Mesenchymal stem cell of Wharton's jelly (primary cell): Measurements from ENCODE around the gene UBE2E2.

DNA sequence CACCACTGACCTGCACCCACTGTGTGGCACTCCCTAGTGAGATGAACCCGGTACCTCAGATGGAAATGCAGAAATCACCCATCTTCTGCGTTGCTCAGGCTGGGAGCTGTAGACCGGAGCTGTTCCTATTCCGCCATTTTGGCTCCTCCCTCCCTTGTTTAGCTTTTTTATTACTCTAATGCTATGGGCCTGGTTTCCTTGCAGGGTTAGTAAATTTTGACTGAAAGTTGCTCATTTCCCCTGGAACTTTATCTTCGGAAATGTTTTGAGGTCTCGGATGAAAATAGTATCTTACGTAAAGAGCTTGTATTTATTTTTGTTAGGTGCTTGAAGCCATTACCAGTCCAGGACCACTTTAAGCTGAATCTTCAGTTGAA, 269.0 kb upstream of the SATB1 start:
- CAGE, long polyA plus RNA = no peak

GRCh38 chr3:18725417-18726345, 300.5 kb upstream of the SATB1 start:
- CAGE, long polyA plus RNA = no peak

DNA sequence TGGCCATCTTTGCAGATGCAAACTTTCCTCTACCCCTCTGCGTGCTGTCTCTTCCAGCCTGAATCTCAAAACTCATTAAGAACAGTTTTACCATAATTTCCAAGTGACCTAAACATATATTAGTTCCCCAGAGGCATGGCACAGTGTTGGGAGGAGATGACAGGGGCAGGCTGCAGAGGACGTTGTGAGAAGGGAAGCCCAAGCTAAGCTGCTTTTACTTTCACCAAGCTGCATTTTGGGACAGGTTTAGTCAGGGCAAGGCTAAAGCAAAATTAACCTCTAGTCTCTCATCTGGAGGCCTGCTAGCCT, 318.6 kb upstream of the SATB1 start:
- CAGE, long polyA plus RNA = no peak

DNA sequence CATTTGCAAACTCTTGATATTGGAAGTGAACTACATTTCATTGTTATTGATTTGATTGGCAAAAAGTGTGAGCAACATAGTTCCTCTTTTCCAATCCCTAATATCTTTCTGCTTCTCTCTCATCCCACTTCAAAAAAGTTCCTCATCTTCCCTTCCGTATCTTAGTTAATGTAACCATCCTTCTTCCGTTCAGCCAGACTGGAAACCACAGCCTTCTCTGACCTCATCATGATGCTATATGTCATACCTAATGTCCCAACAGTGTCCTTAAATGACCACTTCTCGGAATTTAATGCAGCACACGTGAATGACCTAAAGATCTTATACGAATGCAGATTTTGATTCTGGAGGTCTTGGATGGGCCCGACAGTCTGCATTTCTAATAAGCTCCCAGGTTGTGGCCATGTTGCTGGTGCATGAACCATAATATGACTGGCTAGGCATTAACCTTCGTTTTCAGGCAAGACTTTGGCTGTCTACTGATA, 320.4 kb upstream of the SATB1 start:
- CAGE, long polyA plus RNA = no peak

DNA sequence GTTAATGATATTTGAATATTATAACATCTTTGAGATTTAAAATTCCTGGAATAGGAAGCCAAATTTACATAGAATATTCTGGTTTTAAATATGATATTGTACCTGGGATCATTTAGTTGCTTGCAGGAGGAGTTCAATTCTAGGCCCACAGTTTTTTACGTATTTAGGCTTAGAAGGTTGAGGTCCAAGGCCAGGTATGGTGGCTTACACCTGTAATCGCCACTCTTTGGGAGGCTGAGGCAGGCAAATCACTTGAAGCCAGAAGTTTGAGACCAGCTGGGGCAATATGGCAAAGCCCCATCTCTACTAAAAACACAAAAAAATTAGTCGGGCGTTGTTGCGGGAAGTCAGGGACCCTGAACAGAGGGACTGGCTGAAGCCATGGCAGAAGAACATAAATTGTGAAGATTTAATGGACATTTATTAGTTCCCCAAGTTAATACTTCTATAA, 24.6 kb downstream of the PP2D1 start:
- CAGE, long polyA plus RNA = no peak

GRCh38 chr3:20043097-20044033, 3.1 kb downstream of the KAT2B start:
- CAGE, long polyA plus RNA = no peak

DNA sequence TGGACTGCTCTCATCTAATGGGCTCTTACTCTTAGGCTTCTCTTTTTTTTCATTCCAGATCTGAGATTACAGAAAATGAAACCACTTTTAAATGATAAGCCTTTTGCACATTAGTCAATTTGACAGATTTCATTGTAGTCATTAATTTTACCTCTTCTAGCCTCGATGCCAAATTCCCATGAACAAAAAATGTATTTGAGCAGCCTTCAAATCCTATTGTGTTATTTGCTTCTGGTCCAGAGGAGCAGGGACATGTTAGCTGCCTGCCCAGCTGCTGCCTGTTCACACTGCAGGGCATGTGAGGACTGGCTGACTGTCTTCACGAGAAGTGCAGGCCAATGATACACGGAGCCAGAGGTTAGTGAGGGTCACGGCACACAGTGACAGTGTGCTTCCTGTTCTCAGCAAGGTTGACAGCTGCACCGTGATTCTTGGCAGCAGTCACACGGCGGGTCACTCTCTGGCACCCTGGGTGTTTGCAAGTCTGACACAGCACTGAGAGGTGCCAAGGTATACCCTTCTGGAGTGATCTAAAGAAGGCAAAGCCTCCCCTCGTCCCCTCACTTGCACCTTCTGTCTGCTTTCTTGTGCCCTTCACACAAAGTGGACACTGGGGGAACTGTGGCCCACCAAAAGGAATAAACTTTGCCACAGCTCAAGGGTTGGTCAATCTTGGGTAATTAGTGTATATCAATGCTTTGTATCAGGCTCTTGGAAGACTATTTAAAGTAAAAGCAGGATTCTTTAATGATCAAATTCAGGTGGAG, 40.9 kb downstream of the KAT2B start:
- CAGE, long polyA plus RNA = no peak

- CAGE, long polyA plus RNA = no peak
These were observed 63.6 kb downstream of the SGO1 start for GRCh38 chr3:20122315-20122867.

DNA sequence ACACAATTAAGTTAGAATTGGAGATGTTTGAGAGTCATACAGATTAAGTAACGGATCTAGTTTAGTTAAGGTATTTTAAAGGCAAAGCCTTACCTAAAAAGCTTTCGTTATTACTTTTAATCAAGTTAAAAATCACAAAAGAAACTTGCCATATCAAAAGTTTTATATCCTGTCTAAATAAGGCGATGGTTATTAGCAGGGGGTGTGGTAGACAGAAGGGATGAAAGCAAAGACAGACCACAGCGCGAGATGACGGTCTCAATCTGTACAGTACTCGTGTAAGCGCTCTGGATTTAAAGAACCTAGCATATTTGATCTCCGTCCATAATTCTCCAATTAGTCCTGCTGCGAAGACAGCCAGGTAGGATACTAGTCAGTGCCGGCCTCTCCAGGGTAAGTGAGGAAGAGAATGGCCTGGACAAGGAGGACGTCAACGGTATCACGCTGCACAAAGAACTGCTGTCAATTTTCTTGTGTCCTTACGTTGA, 743 bp downstream of the SGO1 start:
- CAGE, long polyA plus RNA = no peak

DNA sequence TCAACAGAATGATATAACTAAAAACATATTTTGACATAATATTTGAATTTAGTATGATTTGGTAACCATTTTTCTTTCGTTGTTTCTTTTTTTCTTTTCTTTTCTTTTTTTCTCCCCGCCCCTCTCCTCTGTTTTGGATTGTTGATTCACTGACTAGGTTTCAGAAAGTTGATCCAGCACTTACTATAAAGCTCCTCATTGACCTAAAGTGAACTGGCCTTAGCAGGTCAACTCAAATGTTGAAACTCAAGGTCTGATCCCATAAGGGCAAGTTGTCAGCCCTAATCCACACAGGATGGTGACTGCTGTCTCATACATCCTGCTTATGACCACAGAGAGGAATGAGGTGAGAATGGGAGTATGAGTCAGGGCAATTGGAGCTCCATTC, 78.9 kb downstream of the ZNF385D start:
- CAGE, long polyA plus RNA = no peak

DNA sequence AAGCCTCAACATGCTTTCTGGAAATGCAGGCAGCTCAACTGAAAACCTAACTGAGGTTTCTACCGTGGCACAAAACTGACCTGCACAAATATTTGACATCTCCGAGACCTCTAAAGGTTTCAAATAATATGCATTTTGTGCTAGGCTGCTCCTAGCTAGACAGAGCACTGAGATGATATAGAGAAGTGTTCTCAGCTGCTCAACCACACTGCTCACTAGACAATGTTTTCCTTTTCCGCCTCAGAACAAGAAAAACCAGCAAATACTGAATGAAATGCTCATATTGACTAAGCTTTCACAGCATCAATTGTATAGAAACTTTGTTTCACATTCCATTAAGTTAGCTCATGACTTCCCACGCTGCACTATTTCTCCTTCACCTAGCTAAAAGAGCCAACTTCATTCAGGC, 788 bp downstream of the ZNF385D start:
- CAGE, long polyA plus RNA = no peak

GRCh38 chr3:22372284-22373251, 621.6 kb upstream of the ZNF385D start:
- CAGE, long polyA plus RNA = no peak

- CAGE, long polyA plus RNA = no peak
These were observed 167.3 kb upstream of the UBE2E2 start for GRCh38 chr3:23035770-23036339.

- CAGE, long polyA plus RNA = no peak
These were observed at the start of gene UBE2E2 for GRCh38 chr3:23202835-23203929. UBE2E2 (plus strand) TSS chr3:23203327.

DNA sequence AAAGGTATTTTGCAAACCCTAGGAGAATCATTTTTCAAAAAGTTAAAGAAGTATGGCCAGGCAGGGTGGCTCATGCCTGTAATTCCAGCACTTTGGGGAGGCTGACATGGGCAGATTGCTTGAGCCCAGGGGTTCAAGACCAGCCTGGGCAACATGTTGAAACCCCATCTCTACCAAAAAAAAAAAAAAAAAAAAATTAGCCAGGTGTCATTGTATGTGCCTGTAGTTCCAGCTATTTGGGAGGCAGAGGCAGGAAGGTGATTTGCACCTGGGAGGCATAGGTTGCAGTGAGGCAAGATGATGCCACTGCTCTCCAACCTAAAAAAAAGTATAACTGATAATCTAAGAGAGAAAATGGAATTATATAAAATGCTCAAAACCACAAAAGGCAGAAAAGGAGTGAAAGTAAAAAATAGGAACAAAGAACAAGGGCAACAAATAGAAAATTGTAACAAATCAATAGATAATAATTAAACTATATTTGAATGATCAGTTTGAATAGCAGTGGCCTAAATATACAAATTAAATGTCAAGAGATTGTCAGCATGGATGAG, 224.0 kb downstream of the UBE2E2 start:
- CAGE, long polyA plus RNA = no peak

DNA sequence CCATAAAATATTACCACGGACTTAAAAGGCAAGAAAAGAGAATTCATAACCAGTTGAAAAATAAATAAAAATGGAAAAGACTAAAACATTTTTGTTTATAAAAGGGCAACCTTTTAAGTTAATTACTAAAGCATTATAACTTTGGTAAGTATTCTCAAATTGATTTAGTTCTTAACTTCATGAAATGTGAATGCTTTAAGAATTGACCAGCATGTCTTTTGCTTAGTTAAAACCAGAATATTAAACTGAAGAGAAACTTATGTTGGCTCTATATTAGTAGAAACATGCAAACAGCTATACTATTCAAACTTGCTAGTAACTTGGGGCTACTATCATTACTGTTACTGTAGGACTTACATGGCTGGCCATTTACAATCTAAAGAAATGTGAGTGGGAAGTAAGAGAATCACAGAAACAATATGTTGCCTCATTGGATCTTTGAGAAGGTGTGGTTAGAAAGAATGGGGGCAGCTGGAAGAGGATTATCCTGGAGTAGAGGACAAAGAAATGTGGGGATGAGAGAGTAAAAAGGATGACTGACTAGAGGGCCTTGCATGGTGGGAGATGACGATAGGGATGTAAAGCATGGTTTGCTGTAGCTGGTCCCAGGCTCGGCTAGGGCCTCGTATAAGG, 254.5 kb upstream of the UBE2E1 start:
- CAGE, long polyA plus RNA = no peak

DNA sequence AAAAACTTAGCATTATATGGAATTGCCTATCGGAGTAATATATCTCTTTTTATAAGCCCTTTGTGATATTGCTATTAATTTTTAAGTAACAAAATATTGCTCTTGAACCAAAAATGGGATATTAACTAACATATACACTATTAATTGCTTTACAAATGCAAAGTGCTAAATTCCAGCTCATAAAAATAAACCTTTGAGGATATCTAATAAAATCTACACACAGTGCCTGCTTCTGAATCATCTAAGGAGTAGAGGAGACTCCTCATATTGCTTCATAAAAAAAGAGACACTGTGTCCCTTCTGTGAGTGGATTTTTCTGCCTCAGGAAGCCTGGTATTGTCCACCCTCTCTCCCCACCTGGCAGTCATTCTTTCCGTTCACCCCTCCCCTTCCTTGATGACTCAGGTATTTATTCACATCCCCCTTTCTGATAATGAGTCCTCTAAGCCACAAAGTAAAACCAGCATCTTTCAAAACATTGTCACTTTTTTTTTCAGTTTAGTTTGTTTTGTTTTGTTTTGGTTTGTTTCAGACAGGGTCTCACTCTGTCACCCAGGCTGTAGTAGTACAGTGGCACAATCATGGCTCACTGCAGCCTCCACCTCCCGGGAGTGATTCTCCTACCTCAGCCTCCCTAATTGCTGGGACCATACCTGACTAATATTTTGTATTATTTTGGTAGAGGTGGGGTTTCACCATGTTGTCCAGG, 65.3 kb upstream of the UBE2E1 start:
- CAGE, long polyA plus RNA = no peak

DNA sequence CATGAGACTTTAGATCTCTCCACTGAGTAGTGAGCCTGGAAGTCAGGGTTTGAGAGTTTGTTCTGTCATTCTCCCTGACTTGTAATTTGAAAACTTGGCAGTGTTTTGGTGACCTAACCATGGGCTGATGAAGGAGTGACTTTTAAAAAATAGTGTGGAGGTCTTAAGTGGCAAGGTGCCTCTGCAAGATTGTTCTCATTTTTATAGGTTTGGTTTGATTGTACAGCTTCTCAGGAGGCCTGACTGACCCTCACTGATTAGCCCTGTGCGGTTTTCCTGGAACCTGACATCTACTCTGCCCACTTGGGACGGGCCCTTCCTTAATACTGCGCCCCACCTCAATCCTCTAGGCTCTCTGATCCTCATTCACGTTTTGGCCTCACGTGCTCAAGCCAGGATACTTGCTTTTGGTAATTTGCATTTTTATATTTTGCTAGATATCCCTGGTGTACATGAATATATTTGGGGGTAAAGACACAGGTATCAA, 2.8 kb downstream of the UBE2E1 start:
- CAGE, long polyA plus RNA = no peak

- CAGE, long polyA plus RNA = no peak
These were observed 1.0 kb upstream of the NR1D2 start for GRCh38 chr3:23943880-23944660.

DNA sequence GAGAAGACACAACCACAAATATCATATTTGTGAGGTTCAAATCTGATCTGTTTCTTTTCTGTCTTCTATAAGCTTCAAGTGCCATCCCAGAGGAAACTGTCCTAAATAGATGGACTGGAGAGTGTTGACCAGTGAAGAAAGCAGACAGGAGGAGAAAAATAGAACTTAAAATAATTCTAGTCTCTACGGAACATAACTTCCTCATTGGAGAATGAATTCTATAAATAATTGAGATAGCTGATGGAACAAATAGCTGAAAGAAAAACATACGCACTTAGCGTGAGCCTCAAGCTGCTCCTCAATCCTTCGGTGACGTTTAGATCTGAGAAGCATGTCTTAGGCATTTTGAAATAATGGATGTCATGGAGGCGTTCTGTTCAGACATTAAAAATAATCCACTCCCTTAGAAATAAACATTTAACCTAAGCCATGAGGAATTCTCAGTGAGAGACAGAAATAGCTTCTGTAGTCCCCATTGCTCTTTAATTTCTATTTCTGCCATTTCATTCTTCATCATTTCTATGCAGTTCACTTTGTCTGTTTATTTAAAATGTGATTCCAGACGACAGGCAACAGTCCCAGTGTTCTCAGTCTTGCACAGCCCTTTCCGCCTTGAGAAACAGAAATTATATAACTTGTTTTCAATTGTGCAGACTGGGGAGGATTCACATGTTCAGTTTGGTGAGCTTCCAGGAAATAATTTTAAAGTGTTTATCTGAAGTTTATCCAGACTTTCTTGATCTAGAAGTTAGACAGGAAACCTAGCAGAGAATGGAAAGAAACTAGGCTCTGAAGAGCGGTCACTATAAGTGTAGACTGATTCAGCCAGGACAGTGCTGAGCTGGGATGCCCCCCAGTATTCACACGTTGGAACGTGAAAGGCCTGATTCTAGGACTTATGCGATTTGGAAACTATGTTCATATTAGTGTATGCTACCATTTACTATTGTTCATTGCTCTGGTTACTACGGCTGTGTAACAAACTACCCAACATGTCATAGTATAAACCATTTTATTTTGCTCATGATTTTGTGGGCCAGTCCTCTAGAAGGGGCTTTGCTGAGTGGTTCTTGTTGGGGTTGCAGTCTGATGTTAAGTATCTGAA, 97.5 kb downstream of the NR1D2 start:
- CAGE, long polyA plus RNA = no peak